A172 (cell line): ENCODE measurements around a stretch of chr5.

- RAMPAGE, long total RNA = no peak
Measured at GRCh38 chr5:82106161-82106584, 134.3 kb downstream of the ATG10 start.

- RAMPAGE, long total RNA = no peak
Measured at GRCh38 chr5:82334791-82335263, 56.7 kb upstream of the RPS23 start.

GRCh38 chr5:82356728-82357822 lies 78.9 kb upstream of the RPS23 start:
- RAMPAGE, long total RNA = no peak

DNA sequence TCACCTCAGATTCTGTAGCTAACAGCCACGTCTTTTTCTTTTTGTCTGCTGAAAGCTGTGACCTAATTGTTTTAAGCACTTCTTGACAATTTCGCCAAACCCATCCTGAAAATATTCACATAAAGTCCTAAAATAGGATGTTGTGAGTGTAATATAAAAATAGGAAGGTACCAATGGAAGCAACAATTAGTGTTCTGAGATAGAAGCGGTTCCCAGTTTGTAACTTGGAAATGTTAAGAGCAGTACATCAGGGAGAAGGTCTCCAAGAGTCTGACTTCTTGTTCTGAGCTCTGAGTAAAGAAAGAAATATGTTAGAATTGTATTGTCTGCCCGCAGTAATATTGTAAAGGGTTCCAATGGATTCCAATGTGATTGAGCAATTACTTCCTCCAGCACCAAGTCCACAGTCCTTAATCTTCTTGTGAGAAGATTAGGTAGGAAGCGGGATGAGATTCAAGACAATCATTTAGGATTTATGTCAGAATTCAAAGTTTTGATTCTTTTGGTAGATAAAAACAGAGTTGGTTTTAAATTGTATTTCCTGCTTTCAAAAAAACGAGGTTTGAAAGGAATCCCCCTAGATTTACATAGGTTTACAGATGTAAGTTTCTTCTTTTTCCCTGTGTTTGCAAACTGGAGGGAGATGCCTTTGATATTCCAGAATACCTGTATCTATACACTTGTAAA lies 4.0 kb downstream of the VCAN start:
- RAMPAGE, long total RNA = no peak

- RAMPAGE, long total RNA = no peak
Measured at GRCh38 chr5:83579865-83580699, 108.5 kb downstream of the VCAN start.

DNA sequence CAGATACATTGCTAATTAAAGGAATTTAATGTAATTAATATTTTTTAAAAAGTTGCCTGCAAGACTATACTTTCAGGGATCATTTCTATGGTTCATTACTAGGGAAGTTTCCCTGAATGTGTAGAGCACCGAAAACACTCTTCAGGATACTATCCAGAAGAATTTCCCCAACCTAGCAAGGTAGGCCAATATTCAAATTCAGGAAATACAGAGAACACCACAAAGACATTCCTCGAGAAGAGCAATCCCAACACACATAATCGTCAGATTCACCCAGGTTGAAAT lies 69.2 kb downstream of the EDIL3 start:
- RAMPAGE, long total RNA = no peak

DNA sequence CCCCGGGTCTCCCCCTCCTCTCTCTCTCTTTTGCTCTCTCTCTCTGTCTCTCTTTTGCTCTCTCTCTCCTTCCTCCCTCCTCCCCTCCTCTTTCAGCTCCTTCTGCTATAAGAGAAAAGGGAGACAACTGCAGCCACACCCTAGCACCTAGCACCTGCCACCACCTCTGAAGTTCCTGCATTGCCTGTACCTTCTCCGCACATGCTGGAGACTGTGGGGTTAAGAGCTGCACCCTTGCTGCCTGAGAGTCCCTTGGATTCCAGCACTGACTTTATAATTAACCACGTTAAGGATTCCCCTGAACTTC lies 227 bp upstream of the EDIL3 start:
- RAMPAGE, long total RNA = no peak

DNA sequence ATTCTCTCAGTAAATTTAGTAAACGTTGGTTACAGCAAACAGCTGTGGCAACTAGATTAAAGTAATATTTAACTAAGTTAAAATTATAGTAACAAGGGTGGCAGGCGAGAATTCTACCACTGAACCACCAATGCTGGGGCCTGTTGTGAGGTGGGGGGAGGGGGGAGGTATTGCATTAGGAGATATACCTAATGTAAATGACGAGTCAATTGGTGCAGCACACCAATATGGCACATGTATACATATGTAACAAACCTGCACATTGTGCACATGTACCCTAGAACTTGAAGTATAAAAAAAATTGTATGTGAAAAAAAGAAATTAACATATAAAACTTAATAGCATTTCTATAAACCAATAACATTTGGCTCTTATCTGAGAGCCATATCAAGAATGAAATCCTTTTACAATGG lies 245.0 kb upstream of the COX7C start:
- RAMPAGE, long total RNA = no peak

DNA sequence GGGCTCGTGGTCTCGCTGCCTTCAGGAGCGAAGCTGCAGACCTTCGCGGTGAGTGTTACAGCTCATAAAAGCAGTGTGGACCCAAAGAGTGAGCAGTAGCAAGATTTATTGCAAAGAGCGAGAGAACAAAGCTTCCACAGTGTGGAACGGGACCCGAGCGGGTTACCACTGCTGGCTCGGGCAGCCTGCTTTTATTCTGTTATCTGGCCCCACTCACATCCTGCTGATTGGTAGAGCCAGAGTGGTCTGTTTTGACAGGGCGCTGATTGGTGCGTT lies 49.0 kb upstream of the COX7C start:
- RAMPAGE, long total RNA = no peak

DNA sequence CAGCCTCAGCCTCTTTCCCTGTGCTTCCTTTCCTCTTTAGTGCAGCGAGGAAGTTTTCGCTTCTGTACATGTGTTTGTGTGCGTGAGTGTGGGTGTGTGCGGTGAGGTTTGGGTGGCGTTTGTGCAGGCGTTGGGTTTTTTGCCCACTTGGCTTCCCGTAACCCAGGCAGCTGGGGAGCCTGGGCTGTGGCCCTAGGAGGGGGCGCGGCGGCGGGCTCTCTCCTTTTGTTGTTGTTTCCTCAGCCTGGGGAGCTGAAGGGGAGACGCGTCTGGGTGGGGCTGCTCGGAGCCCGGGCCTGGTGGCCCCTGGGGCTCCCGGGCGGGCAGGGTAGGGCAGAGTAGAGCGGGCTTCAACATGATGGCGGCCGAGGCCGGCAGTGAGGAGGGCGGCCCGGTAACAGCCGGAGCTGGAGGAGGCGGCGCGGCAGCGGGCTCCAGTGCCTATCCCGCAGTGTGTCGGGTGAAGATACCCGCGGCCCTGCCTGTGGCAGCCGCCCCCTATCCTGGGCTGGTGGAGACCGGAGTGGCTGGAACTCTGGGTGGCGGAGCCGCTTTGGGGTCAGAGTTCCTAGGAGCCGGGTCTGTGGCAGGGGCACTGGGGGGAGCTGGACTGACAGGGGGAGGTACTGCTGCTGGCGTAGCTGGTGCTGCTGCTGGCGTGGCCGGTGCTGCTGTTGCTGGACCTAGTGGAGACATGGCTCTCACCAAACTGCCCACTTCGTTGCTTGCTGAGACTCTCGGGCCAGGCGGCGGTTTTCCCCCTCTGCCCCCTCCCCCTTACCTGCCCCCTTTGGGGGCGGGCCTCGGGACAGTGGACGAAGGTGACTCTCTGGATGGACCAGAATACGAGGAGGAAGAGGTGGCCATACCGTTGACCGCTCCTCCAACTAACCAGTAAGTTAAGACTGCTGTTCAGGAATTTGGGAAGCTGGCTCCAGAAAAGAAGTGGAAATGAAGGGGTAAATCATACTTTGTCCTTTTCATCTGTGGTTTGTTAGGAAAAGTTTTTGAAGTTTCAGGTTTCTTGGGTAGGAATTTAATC lies 735 bp downstream of the RASA1 start:
- RAMPAGE, long total RNA = no peak

- RAMPAGE, long total RNA = no peak
Measured at GRCh38 chr5:87299584-87300275, 32.0 kb downstream of the RASA1 start.

GRCh38 chr5:87305170-87306124 lies 37.8 kb downstream of the RASA1 start:
- RAMPAGE, long total RNA = no peak

DNA sequence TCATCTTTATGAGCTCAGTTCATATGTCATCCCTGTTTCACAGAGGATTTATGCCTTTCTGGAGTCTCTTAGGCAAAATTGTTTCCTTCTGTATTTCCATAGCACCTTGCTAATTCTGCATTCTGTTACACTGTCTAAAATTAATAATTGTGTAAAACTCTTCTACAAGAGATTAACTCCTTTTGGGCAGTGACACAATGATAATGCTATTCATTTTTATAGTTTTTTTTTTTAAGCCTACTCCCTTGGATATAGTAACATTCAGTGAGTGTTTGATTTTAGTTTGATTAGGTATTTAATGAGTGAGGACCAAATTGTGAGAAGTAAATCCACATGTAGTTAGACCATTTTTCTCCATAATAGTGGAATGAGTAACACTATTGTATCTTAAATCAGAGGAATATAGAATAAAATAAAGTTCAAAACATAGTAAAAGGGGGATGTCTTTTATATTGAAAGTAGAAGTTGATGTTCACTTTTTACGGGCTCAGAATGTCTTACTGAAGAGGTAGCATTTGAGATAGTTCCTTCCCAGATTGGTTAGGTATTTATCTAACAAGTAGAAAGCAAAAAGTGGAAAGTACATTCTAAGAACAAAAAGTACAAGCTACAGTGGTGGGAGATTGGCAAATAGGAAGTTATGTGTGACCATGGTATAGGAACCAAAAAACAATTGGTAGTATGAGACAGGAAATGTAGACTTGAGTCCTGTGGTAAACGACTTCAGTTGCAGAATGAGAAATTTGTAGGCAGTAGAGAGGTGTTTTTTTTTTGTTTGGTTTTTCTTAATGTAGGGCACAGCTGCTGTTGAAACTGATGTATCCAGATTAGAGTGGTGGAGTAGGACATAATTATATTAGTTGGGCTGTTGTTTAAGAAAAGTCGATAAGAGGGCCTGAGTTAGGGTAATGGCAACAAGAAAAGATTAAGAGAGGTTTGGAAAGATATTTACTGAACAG lies 72.3 kb downstream of the CCNH start:
- RAMPAGE, long total RNA = no peak

DNA sequence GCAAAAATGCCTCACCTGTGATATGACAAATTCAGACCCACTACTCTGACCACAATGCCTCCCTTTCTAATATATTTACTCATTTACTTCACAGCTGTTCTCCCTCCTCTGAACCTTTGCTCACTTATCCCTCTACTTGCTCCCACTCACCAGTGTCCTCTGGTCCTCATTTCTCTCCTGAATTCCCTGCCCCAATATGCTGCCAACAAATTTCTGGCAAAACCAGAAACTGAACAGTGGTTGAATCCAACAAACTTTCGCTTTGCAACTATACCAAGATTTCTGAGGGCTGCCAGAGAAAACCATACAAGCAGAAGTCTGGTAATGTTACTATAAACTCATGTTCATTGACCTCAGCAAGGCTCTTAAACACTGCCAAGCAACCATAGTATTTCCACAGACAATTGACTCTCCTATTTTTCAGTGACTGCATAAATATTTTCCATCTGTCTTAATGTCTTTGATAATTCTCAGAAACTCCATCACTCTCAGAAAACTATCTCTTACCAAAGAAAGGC lies 7.1 kb downstream of the CCNH start:
- RAMPAGE, long total RNA = no peak

DNA sequence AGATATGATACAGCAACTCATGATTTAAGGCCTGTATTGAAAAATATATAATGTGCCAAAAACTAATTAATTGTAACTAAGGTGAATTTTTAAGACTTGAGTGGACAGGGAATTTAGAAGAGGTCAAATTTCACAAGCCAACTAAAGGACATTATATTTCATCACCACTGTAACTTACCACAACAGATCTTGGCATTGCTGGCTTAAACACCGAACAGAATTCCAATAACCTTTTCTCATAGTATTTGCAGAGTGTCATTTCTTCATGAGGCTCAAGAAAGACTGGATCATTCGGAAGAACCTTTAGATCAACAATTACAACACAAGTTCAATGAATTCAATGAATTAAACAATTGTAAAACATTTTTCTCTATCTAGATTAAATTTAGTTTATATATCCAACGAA lies 1.7 kb downstream of the CCNH start:
- RAMPAGE, long total RNA = no peak

GRCh38 chr5:88144116-88144776 lies 124.4 kb downstream of the TMEM161B start:
- RAMPAGE, long total RNA = no peak

DNA sequence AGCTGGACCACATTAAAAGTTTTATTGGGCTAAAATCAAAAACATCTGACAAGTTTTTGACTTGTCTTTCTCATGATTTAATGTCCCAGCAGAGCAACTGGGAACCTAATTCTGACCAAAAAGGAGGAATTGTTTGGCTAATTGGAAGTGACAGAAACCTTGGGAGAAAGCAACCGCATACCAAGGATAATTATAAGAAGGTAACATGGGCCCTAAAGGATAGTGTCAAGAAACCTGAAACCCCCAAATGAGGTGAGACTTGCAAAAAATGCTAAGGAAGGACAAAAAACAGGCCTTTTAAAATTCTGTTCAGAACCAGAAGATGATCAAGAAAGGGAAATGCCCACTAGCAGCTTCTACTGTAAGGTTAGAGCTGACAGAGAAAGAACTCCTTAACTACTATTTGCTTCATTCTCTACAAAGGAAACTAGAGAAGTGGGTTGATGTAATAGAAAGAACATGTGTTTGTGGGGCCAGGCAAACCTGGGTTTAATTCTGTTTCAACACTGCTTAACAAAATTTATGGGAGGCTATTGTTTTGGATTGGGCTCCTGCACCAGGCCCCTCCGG lies 17.1 kb upstream of the TMEM161B start:
- RAMPAGE, long total RNA = no peak

- RAMPAGE, long total RNA = no peak
Measured at GRCh38 chr5:88667718-88668490, 215.1 kb downstream of the MEF2C start.

DNA sequence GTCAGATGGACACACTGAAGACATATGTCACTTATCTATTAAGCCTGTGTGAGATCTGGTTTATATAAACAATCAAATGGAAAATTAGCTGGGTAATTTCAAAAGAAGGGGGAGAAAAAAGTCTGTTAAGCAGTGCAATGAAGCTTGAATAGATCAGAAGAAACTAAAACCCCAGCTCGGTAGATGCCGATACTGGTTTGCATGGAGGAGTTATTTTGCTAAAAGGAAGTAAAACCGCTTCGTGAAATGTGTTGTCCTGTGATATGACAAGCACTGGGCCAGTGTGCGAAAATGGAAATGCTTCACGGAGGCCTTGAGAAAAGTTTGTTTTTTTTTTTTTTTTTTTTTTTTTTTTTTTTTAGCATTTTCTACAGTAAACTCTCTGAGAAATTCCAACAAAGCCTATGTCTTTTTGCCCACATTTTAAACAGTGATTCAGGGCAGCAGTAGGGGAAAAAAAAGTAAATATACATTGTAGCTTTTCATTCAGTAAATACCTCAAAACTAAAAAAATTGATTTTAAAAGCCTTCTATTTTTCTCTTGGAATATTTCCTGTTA lies 148.7 kb downstream of the MEF2C start:
- RAMPAGE, long total RNA = no peak

GRCh38 chr5:88877521-88878217 lies 5.3 kb downstream of the MEF2C start:
- RAMPAGE, long total RNA = no peak